ENCODE measurements around a stretch of chr13.

- CAGE, long polyA plus RNA = no peak
- RRBS = no CpG with 5 or more reads among the region's 6 CpGs
Observed at GRCh38 chr13:110616737-110617074, 1.4 kb downstream of the NAXD start.

DNA sequence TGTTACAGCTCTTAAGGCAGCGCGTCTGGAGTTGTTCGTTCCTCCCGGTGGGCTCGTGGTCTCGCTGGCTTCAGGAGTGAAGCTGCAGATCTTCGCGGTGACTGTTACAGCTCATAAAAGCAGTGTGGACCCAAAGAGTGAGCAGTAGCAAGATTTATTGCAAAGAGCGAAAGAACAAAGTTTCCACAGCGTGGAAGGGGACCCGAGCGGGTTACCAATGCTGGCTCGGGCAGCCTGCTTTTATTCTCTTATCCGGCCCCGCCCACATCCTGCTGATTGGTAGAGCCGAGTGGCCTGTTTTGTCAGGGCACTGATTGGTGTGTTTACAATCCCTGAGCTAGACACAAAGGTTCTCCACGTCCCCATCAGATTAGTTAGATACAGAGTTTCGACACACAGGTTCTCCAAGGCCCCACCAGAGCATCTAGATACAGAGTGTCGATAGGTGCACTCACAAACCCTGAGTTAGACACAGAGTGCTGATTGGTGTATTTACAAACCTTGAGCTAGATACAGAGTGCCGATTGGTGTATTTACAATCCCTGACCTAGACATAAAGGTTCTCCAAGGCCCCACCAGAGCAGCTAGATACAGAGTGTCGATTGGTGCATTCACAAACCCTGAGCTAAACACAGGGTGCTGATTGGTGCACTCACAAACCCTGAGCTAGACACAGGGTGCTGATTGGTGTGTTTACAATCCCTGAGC, 17.0 kb downstream of the NAXD start:
- CAGE, long polyA plus RNA = no peak
- RRBS = no CpG with 5 or more reads among the region's 21 CpGs

- CAGE, long polyA plus RNA = no peak
- RRBS = 93% methylated on average over 2 of the region's 6 CpGs
Observed at GRCh38 chr13:110637483-110638051, 22.2 kb downstream of the NAXD start.

DNA sequence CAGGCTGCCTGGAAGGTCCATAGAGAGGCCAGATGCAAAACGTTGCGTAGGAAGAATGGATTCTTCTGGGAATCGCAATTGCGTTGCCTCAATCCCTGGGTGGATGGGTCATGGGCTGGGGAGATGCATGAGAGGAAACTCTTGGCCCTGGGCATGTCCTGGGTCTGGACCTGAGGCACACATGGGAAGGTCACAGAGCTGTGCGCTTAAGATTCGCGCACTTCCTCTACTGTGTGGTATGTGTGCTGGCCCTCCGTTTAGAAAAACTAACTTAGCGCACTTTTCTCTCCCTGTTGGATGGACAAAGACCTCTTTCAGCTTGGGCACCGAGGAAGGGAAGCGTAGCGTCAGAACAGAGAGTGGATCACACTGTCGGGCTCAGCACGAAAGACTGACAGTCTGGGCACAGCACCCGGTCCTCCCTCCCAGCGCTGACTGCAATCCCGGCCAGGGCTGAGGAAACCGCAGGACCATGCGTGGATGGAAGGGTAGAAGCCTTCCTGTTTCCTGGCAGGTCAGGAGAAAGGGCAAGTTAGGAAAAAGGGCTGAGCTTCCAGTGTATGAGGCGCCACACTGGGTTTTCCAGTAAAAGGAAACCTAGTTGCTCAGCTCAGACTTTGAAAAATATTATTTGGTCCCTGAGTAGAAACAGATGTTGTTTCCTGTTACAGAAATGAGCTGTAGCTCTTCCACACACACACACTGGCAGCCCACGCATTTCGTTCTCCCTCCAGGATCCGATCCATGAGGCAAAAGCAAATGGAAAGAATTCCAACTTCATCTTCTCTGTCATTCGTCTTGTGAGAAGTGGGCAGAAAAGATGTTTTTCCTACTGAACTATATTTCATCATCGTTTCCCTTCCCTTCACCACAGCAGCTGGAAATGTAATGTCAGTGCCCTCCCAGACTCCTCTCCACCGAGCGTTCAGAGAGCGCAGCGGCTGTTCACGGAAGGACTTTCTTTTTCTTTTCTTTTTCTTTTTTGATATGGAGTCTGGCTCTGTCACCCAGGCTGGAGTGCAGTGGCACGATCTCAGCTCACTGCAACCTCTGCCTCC, 86.1 kb downstream of the ING1 start:
- CAGE, long polyA plus RNA = no peak
- RRBS = no CpG with 5 or more reads among the region's 31 CpGs

- CAGE, long polyA plus RNA = no peak
- RRBS = no CpG with 5 or more reads among the region's 2 CpGs
Observed at GRCh38 chr13:110809844-110810114, 96.3 kb downstream of the ING1 start.

DNA sequence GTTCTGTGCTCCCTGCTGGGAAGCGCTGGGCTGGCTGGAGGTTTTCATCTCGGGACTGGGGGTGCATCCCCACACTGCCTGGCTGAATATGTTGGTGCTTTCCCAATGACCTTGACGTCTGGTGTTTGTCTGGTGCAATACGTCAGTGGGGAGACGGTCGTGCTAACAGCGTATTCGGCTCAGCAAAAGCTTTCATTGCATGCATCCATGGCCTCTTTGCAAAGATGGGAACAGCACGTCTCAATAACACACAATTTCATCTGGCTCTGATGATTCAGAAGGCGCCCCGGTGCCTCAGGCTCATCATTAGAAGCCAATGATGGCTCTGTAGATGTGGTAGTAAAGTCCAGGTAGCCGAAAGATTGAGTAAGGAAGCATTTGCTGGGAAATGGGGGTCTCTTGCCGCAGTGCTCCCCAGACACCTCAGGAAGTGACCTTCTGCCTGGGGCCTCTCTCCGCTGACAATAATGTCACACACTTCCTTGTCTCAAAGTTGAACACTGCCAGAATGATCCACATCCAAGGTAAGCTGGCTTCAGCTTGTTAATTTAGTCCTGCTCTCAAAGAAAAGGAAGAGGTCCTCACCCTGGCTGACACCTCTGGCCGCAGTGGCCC, 97.7 kb downstream of the ING1 start:
- CAGE, long polyA plus RNA = no peak
- RRBS = no CpG with 5 or more reads among the region's 15 CpGs

DNA sequence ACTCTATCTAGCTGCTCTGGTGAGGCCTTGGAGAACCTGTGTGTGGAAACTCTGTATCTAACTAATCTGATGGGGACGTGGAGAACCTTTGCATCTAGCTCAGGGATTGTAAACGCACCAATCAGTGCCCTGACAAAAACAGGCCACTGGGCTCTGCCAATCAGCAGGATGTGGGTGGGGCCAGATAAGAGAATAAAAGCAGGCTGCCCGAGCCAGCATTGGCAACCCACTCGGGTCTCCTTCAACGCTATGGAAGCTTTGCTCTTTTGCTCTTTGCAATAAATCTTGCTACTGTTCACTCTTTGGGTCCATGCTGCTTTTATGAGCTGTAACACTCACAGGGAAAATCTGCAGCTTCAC, 93.0 kb downstream of the ANKRD10 start:
- CAGE, long polyA plus RNA = no peak
- RRBS = no CpG with 5 or more reads among the region's 5 CpGs

DNA sequence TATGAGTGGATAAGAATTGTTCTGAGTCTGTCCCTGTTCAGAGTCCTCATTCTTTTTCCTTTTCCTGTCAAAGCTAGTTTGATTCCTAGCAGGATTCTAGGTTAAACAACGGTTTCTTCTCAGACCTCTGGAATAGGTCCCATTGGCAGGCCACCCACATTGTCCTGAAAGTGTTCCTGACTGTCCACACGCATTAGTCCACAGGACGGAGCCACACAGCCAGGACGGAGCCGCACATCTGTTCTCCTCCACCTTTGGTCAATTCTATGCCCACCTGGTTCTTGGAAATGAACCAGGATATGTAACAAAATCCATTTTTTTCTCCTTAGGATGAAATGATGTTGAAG, 46.1 kb downstream of the ANKRD10 start:
- CAGE, long polyA plus RNA = no peak
- RRBS = no CpG with 5 or more reads among the region's 5 CpGs

GRCh38 chr13:110900991-110902048, 13.5 kb downstream of the ANKRD10 start:
- CAGE, long polyA plus RNA = no peak
- RRBS = no CpG with 5 or more reads among the region's 3 CpGs

GRCh38 chr13:111153065-111153806, 38.1 kb downstream of the ARHGEF7 start:
- CAGE, long polyA plus RNA = no peak
- RRBS = 1% methylated on average over 31 of the region's 66 CpGs

DNA sequence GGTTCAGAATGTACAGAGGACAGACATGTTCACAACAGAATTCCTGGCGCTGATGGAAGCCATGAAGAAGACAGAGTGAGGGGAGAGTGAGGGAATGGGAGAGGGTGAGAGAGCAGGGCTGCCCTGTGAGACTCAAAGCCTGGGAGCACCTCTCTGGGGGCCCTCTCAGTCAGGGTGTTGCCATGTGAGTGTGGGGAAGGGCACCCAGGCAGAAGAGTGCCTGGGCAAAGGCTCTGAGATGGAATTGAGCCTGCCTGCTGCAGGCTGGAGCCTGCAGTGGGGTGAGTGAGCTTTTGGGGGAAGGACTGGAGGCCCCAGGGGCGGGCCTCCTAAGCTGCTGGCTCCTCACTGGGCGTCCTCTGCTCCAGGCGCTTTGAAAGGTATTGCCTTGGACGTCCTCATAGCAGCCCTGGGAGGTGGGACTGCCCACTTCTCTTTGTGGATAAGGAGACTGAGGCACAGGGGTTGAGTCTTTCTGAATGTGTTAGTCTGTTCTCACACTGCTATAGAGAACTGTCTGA, 60.2 kb downstream of the ARHGEF7 start:
- CAGE, long polyA plus RNA = no peak
- RRBS = no CpG with 5 or more reads among the region's 5 CpGs

GRCh38 chr13:111272279-111272807, 48.1 kb upstream of the TEX29 start:
- CAGE, long polyA plus RNA = no peak
- RRBS = 100% methylated on average over 4 of the region's 9 CpGs

DNA sequence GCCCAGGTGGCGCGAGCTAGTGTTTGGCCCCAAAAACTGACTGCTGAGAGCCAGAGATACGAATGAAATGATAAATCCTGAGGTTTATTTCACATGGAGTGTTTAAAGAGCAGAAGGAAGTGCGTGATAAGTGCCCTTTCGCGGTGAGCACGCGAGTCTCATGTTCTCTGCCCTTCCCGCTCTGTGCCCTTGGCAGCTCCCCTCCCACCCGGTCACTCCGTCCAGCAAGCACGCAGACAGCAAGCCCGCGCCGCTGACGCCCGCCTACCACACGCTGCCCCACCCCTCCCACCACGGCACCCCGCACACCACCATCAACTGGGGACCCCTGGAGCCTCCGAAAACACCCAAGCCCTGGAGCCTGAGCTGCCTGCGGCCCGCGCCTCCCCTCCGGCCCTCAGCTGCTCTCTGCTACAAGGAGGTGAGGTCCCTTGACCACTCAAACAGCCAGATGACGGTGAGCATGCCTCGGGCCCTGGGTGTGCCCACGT, 37.5 kb upstream of the TEX29 start:
- CAGE, long polyA plus RNA = no peak
- RRBS = no CpG with 5 or more reads among the region's 28 CpGs

- CAGE, long polyA plus RNA = no peak
- RRBS = no CpG with 5 or more reads among the region's 17 CpGs
Observed at GRCh38 chr13:111656545-111656861, 336.1 kb downstream of the TEX29 start.

- CAGE, long polyA plus RNA = no peak
- RRBS = no CpG with 5 or more reads among the region's 9 CpGs
Observed at GRCh38 chr13:112228244-112228478, 148.0 kb upstream of the SPACA7 start.

DNA sequence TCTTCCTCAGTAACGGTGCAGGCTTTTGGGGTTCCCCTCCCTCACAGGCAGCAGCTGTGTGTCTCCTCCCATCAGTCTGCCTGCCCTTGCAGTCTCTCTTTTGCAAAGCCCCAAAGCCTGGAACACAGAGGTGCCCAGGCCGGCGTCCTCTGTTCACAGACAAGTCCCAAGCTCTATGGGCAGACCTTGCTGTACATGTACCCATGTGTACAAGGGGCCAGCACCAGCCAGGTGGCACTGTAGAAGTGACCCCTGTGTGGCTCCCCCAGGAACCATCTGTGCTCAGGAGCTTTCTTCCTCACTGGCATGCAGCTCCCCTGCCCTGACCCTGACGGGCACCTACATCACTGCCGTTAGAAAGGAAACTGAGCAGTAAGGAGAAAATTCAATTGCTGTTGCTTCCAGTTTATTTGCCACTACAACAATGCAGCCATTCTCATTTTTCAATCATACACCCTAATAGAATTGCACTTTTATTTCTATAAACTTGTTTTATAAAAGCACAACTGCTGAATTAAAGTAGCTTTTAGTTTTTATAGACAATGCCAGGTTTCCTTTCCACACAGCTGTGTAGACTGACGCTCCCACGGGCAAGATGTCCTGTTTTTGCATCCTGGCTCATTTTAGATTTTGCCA, 60.1 kb downstream of the TUBGCP3 start:
- CAGE, long polyA plus RNA = no peak
- RRBS = no CpG with 5 or more reads among the region's 7 CpGs

GRCh38 chr13:112670045-112670470, 19.8 kb upstream of the ATP11A start:
- CAGE, long polyA plus RNA = no peak
- RRBS = no CpG with 5 or more reads among the region's 8 CpGs

DNA sequence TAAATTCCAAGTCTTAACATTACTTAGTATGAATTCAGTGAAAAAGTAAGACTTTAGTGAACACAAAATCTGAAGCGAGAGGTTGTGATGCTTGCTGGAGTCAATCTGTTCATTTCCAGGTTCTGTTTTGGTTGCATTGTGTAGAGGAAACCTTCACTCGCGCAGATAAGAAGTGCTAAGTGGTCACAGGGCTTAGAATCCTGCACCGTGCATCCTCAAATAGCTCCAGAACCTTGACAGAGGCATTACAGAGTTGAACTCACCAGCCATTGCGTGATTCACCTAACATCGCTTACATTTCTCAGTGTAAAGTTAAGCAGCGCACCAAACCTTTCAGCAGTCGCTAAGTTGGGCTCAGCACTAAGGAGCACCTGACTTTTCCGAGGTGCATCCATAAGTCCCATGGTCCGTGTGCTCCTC, 45.7 kb downstream of the ATP11A start:
- CAGE, long polyA plus RNA = no peak
- RRBS = no CpG with 5 or more reads among the region's 10 CpGs

DNA sequence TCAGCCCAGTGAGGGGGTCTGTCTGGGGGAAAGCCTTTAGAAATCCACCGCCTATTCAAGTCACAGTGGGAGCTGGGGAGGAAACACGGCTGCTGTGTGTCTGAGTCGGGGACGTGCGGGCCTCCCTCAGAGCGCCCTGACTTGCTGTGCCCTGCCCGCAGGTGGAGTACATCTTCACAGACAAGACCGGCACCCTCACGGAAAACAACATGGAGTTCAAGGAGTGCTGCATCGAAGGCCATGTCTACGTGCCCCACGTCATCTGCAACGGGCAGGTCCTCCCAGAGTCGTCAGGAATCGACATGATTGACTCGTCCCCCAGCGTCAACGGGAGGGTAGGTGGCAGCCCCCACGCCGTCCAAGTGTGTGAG, 137.8 kb upstream of the MCF2L start:
- CAGE, long polyA plus RNA = no peak
- RRBS = no CpG with 5 or more reads among the region's 20 CpGs

GRCh38 chr13:112853989-112854659, 114.9 kb upstream of the MCF2L start:
- CAGE, long polyA plus RNA = no peak
- RRBS = no CpG with 5 or more reads among the region's 30 CpGs